Metanephros (tissue), 2 donors: Measurements from ENCODE around the genes RNASEK, ASGR1 and ACADVL.

DNA sequence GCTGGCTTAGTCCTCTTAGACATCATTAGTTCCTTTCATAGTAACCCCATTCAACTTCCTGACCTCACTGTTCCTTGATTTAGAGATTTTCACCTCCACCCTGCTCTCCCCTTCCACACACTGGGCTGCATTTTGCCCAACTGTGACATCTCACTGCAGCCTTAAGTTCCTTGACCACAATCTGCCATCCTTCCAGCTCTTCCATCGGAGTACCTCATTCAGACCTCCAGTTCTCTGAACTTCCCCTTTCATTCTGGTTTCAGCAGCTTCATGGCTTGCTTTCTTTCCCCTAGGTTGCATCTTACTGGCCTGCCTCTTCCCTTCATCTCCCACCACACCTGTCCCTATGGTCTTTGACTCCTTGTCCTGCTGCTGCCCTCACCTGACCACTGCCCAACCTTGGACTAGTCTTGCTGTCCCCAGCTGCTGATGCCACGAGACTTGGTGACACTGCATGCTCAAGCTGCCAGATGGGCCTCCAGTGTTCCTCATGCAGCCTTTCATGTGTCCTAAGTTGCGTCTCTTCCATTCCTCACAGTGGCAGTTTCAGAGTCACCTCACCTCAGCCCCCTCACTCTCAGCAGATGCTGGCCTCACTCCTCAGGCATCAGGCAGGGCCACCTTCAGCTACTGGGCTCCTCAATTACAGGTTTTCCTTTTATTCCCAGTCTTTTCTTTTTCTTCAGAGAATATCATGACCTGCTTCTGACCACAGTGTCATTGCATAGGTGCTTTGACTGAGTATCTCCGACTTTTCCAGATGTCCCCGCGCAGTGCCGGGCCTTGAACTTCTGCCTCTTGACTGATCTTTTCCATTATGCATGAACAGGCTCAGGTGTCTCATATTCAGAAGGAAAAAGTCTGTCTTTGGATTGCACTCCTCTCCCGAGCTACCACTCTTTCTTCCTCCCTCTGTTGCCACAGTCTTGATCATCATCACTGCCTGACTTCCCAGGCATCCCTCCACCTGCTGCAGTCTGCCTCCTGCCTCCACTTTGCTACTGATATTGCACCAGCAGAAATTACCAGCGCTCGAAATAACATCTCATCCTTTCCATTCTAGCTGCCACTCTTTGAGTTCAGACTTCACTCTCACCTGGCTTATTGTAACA, 40.5 kb downstream of the NUP88 start:
- RAMPAGE, long total RNA: no peak

DNA sequence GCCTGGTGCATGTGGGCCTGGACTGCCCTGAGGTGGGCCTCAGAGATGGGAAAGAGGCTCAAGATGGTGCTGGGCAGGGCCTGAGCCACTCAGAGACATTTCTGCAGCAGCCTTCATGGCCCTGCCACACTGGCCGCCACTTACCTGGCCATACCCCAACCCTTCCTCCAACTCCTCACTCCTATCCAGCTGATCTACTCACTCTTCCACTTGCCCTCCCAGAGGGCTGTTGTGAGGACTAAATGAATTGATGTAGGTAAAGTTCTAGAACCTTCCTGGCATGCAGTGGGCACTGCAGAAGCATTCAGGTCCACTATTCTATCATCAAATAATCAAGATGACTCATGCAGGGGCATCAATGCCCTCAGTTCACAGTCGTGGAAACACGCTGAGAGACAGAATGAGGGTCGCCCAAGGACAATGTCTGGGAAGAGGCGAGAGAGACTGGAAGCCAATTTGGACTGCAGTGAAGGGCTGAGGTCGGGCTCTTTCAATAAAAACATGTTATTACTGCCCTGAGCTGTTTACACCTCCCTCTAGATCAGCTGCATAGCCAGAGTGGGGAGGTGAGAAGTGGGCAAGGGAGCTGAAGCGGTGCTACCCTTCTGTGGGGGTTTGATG, 120.2 kb downstream of the WSCD1 start:
- RAMPAGE, long total RNA: no peak

GRCh38 chr17:6406405-6406858, 28.5 kb downstream of the AIPL1 start:
- RAMPAGE, long total RNA: no peak

GRCh38 chr17:6455047-6455875, 11.0 kb downstream of the PIMREG start:
- RAMPAGE, long total RNA: no peak

DNA sequence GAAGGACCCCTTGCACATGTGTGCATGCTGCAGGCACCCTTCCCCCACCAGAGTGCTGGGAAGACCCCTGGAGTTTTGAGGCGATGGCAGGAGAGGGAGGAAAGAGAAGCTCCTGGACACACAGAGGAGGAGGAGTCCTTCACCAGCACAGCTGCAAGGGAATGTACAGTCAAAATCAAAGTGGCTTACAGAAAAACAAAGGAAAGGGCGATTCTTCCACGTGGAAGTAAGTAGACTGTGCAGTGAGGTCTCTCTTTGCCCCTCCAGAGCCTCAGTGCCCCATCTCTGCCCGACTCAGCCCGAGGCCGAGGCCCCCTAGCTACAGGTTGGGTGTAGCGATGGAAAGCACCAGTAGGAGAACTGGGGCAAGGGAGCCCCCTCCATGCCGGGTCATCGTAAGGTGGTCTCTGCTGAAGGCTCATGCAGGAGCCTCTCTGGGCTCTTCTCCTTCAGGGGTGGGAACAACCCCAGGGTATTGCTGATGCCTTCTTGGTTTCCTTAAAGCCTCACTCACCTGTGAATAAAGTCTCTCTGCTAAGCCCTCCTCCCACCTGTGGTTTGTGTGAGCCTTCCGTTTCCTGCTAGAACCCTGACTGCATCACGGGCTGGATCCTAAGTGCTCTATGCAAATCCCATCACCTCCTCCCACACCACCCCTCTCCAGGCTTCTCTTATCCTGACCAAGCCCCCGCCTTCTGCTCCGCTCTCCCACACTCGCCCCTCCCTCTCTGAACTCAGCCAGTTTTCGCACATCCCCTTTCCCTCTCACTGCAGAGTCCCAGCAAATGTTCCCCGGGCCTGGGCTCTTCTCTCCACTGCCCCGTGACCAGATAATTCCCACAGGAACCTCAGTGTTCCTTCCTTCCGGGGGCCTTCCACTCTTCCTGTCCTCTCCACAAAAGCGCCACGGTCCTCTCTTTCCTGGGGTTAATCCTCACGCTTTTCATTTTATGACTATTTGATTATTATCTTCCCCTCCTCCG, 51.7 kb downstream of the PIMREG start:
- RAMPAGE, long total RNA: no peak

DNA sequence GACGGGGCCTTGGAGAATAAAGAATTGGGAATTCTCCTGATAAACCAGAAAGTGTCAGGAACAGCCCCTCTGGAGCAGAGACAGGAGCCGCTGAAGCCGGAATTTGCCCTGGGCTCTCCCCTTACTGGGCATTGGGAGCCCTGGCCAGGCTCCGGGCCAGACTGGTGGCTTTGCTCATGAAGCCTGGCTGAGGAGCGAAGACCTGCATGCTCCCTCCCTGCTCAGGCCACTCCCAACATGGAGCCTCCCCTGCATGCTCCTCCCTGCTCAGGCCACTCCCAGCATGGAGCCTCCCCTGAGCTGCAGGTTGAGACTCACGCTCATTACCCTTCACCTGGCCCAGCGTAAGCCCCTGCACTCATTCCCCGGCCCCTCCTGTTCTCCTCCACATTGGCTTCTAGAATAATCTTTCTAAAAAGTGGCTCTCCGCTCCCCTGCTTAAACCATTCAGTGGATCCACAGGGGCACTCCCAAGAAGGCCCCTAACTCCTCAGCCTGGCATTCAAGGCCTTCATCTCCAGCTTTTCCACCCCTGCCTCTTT, 46.9 kb downstream of the PITPNM3 start:
- RAMPAGE, long total RNA: no peak

DNA sequence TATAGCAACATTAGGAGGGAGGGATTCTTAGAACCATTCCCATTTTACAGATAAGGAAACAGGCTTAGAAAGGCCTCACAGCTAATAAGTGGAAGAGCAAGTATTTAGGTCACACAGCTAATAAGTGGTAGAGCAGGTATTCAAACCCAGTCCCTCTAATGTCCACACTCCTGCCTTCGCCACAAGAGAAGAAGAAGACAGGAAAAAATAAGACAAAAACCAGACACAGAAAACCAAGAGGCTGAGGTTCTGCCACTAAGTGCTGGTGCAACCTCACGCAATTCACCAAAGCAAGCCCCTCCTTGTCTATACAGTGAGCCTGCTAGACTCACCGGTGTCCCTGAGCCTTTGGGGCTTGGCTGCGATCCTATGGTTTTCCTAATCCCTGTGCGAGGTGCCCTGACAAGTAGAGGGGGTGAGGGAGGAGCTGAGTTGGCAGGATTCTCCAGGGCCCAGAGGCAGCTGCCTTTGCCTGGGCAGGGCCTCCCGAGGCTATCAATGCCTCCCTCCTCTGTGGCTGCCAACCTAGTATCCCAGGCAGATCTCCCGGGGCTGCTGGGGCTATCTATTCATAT, 11.0 kb upstream of the PITPNM3 start:
- RAMPAGE, long total RNA: no peak

GRCh38 chr17:6620659-6621089, 19.8 kb downstream of the KIAA0753 start:
- RAMPAGE, long total RNA: no peak

GRCh38 chr17:6644386-6645007, 3.6 kb downstream of the TXNDC17 start:
- RAMPAGE, long total RNA: no peak

DNA sequence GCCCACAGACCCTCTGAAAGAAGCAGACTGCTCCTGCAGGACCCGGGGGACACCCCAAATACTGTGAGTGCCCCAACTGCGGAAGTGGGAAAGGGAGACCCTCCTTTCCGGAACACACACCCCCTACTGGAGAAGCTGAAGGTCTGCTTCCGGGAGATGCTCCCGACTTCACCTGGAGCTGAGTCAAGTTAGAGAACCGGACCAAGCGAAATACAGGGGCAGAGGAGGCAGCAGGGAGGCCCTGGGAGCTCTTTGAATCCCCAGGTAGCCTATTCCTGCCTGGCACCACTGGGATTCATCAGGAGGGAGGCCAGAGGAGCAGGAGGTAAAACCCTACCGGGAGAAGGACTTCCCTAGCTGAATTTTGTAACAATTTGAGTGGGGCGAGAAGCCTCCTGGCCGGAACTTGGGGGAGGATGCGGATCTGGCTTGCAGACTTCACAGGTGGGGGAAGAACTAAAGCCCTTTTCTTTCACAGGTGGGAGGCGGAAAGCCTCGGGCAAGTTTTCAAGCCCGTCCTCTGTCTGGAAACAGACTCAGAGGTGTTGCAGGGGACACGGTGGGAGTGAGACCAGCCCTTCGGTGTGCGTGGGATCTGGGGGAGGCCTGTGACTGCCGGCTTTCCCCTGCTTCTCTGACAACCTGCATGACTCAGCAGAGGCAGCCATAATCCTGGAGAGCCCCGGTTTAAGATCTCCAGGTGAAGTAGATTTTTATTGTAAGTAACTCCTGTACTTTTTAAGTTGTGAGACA, 22.4 kb upstream of the TEKT1 start:
- RAMPAGE, long total RNA: no peak

- RAMPAGE, long total RNA: no peak
Observed at GRCh38 chr17:6936208-6937080, 59.4 kb upstream of the ALOX12 start.

DNA sequence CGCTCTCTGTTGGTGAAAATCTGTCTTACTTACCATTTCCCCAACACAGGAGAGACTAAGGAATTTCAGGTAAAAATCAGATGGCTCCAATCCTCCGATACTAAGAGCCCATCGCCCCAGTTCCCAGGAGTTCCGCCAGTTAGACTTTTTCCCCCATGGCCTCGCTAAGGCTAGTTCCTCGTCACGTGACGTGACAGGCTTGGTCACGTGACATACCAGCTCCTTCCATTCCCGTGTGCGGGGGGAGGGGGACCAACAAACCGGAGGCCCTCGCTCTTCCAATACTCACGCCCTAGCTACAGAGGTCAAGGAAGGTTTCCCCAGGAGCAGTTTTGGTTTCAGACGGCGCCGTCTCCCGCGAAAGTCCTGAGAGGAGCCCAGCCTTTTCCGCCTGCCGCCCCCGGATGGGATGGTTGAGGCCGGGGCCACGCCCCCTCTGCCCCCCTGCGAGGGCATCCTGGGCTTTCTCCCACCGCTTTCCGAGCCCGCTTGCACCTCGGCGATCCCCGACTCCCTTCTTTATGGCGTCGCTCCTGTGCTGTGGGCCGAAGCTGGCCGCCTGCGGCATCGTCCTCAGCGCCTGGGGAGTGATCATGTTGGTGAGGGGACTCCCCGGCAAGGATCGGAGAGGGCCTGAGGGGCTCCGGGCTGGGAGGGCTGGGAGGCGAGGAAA, at the start of gene RNASEK:
Gene RNASEK (plus strand): TSS at position 462 of the 673 bp plus-strand sequence.
- RAMPAGE, long total RNA: start-site peak on the minus strand centred at position 168 of the sequence, 11 bp wide, 85 and 61 reads in 2 replicates; start-site peak on the plus strand centred at position 476 of the sequence, 68 bp wide, 1,521 and 846 reads in 2 replicates

- RAMPAGE, long total RNA: no peak
Observed at GRCh38 chr17:7013771-7014159, 817 bp upstream of the C17orf49 start.

- RAMPAGE, long total RNA: no peak
Observed at GRCh38 chr17:7021604-7022751, 872 bp upstream of the BCL6B start.

- RAMPAGE, long total RNA: no peak
Observed at GRCh38 chr17:7156395-7156813, 22.8 kb downstream of the ASGR1 start.

DNA sequence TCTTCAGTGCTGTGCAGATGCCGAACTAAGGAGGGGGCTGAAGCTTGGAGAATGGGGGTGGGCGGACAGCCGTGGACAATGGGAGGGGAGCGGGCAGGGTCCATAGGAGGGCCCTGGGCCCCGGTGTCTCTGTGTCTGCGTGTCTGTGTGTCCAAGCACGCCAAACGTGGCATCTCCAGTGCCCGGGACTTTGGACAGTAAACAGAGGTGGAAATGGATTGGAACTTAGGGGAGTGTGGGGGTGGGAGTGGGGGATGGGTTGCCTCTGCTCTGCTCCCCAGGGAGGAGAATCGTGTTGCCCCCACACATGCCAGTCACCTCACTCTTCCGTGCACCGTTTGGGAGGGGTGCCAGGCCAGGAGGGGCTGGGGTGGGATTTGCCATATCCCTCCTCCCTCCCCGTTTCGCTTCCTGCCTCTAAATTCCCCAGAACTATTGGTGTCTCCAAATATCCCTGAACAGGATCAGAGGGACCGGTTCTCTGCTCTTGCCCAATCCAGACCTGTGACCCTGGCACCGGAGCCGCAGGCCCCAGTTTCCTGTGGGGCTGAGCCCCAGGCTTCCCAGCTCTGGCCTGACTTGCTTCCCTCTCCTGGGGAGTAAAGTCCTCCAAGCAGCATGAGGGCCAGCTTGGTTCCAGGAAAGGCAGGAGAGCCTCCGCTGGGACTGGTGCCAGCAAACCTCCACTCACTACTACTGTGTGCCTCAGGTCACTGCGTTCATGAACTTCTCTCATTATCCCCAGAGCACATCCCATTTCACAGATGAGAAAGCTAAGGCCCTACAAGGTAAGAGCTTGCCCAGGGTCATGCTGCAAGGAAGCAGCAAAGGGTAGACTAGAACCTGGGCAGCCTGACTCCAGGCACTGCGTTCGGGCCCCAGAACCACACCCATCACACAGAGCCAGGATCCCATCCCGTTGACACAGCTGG, at the start of gene ASGR1:
Gene ASGR1 (minus strand): TSS at position 149 of the 932 bp plus-strand sequence.
- RAMPAGE, long total RNA: no peak

DNA sequence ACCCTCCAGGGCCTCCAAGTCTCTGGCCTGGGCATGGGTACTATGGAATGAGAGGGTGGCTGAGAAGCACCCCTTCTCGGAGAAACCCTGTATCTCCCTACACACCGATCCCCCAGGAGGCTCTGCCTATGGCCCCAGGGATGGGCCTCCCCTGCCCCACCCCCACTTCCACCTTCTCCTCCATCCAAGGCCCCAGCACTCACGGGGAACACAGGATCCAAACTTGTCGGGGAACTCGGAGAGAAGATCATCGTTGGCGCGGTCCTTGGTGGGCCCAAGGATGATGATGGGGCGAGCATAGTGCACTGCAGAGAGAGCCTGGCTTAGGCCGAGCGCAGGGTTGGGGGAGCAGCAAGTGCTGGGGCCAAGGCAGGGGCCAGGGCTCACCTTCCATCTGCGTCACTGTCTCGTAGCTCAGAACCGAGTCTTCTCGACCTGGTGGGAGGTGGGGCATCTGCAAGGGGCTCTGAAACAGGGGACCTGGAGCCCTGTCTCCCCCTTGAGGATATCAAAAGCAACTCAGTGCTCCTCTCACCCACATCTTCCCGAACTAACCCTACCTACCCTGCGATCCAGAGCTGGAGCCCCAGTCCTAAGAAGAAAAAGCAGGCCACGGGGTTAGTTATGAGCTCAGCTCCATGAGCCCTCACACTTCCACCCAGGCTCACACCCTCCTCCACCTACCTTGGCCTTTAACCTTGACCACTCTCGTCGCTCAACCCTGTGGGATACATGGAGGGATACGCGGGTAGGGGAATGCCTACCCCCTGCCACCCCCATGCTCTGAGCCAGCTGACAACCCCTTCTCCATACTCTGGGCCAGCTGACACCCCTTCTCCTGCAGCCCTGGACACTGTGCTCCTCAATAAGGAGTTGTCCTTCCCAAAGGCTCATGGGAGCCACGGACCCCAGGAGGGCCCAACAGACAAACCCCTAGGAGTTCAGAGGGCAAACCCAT, 14.4 kb upstream of the ASGR1 start:
- RAMPAGE, long total RNA: no peak

DNA sequence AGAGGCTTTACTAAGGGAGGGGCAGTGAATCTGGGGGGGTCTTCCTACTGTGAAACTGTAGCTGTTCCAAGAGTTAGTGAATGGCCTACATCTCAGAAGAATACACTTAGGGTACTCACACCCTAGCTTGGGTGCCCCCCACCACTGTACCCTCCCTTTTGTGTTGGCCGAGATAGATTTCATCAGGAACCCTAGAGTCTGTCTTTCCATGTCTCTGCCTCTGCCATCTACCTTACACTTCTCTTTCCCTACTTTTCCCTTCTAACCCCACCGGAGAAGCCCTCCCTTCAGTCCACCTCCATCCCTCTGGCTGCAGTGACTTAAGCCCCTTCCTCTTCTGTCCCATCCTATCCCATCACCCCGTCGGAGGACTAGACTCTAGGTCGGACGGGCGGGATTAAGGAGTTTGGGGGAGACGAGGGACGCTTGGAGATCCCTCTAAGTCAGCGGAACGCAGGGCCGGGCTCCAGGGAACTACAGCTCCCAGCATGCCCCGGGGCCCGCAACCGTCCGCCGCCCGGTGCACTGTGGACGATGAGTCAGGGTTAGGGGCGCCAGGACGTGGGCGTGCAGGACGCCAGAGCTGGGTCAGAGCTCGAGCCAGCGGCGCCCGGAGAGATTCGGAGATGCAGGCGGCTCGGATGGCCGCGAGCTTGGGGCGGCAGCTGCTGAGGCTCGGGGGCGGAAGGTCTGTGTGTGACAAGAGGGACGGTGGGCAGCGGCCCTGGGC, at the start of gene ACADVL:
Gene ACADVL (plus strand): TSS at position 580 of the 730 bp plus-strand sequence.
- RAMPAGE, long total RNA: no peak

DNA sequence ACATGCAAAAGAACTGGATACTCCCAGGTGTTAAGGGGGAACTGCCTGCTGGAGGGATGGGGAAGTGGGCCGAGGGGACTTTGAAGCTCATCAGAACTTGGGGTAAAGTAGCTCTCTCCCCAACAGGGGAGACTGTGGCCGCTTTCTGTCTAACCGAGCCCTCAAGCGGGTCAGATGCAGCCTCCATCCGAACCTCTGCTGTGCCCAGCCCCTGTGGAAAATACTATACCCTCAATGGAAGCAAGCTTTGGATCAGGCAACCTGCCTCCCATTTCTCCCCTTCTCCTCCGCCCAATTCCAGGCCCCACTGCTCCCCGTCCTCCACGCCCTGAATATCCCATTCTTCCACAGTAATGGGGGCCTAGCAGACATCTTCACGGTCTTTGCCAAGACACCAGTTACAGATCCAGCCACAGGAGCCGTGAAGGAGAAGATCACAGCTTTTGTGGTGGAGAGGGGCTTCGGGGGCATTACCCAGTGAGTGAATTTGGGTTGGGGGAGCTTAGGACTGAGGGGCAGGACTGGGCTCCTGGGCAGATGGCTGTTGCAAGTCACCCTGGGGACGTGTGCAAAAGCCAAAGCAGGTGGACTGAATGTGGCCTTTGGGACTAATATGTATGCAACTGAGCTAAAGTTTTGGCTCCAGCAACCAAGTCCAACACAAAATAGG, 2.2 kb downstream of the ACADVL start:
- RAMPAGE, long total RNA: no peak

- RAMPAGE, long total RNA: no peak
Observed at GRCh38 chr17:7223573-7223751, 3.7 kb downstream of the ACADVL start.